ENCODE results near the genes TMF1, MITF and MDFIC2.

GRCh38 chr3:69051750-69052638 is at the start of gene TMF1:
Gene TMF1, minus strand, starts transcription at chr3:69052333.
- RRBS = 5% methylated on average over 17 of the region's 51 CpGs

GRCh38 chr3:69119108-69119733 is 3.2 kb downstream of the LMOD3 start:
- RRBS = no CpG with 5 or more reads among the region's 7 CpGs

DNA sequence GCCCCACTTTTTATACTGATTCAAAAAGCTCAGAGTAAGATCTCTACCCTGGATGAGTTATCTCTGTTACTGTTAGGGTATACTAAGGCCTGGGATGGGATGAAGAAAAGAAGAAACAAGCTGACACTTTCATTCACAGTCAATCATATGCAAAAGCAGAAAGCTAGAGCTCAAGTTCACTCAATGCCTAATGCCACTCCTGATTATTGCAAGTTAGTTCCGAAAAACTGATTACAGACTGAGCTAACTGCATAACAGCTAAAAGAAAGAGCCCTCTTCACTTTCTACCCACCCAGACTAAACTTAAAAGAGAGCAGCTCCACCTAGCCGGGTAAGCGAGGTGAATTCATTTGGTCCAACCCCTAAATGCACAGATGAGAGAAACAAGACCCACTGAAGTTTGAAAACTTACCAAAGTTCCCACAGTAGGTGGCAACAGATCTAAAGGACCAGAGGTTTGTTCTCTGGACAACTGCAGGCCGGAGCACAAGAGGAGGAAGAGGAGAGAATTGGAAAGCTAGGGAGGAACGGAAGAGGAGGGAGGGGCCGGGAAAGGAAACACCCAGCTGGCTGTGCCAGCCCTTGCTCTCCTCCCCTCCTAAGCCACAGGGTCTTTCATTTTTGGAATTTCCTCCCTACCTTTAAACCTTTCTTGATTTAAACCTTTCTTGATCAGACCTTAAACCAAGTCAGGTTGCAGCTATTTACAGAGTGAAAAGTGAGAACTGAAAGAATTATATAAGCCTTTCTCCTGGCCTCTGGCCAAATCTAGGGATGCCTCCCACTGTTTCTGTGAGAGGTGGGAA is 114.5 kb upstream of the LMOD3 start:
- RRBS = no CpG with 5 or more reads among the region's 6 CpGs

- RRBS = no CpG with 5 or more reads among the region's 7 CpGs
Observed at GRCh38 chr3:69289852-69290488, 95.9 kb downstream of the FRMD4B start.

DNA sequence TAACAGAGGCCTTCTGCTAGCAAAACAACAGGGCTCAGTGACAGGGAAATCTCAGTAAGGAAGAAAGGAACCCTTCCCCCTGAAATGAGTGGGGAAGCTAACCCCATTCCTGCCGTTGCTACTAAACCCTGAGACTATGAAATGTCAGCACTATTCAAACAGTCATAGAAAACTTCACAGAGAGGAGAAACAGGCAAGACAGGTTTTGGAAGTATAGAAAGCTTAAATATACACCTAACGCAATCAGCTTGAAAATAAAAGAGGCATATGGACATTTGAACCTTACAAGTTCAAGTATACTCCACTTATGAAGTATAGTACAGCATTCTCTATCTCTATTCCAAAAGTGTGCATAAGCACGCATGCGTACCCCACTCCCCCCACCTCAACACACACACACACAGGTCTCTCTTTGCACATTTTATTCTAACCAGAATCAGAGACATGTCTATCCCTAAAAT is 17.6 kb upstream of the FRMD4B start:
- RRBS = no CpG with 5 or more reads among the region's 4 CpGs

DNA sequence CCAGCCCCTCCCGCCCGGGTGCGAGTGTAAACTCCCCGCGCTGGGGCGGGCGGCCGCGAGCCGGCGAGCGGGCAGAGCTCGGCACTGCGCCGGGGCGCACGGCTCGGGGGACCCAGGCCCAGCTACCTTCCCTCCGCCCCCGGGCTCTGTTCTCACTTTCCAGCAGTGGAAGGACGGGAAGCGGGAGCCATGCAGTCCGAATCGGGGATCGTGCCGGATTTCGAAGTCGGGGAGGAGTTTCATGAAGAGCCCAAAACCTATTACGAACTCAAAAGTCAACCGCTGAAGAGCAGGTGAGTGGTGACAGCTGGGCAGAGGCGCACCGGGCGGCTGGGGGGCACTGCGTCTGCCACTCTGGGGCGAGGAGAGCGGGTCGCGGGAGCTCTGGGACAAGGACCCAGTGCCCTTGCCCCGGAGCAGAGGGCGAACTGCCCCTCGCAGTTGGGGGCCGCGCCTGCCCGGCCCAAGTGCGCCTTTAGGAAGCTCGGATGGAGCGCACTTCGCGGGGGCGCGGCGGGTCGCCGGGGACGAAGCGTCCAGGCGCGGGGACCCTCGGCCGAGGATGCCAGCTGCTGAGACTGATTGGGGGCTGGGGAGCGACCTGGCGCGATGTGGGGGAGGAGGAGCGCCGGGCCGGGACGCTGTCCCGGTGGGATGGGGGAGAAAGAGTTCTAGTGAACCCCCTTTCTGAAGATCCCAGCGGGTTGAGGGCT is at the start of gene MITF:
Gene MITF (plus strand): TSS at position 56 of the 713 bp plus-strand sequence.
- RRBS = 4% methylated on average over 49 of the region's 69 CpGs

- RRBS = no CpG with 5 or more reads among the region's 1 CpG
Observed at GRCh38 chr3:69751151-69751576, 11.9 kb downstream of the MITF start.

DNA sequence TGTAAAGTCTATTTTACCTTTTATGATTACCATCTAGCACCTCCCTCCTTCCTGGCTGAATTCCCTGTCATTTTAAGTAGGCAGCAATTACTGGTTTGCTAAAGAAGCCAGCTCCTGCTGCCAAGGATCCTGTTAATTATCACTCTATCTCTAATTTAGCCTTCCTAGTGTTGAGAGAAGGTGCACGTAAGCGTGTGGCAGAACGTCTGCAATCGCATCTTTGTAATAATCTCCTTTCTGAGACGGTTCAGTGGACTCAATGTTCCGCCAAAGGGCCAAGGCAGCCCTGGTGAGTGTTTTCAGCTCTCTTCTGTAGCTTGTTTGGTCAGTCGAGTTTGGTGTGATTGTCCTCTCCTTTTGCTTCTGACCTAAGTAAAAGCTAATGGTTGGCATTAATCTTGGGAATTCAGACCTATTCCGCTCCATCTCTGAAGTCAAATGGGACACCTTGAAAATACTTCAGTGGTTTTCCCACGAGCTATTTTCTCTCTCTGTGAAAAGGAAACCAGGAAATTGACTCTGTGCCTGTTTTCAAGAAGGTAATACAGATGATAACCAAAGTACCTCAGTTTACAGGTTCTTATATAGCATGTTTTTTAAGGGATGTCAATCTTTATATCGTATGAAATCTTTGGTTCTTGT is 24.3 kb downstream of the MITF start:
- RRBS = no CpG with 5 or more reads among the region's 10 CpGs

DNA sequence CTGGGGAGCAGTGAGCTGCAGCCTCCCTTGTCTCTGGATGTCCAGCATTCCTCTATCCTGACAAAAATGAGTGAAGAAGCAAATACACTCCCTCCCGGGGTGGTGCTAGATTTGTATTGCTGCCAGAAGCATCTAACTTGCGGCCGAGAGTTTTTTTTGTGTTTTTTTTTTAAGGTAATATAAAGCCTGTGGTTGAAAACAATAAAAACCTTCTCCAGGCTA is at the start of gene MDFIC2:
Gene MDFIC2 (minus strand): TSS at position 54 of the 222 bp plus-strand sequence.
- RRBS = no CpG with 5 or more reads among the region's 3 CpGs

DNA sequence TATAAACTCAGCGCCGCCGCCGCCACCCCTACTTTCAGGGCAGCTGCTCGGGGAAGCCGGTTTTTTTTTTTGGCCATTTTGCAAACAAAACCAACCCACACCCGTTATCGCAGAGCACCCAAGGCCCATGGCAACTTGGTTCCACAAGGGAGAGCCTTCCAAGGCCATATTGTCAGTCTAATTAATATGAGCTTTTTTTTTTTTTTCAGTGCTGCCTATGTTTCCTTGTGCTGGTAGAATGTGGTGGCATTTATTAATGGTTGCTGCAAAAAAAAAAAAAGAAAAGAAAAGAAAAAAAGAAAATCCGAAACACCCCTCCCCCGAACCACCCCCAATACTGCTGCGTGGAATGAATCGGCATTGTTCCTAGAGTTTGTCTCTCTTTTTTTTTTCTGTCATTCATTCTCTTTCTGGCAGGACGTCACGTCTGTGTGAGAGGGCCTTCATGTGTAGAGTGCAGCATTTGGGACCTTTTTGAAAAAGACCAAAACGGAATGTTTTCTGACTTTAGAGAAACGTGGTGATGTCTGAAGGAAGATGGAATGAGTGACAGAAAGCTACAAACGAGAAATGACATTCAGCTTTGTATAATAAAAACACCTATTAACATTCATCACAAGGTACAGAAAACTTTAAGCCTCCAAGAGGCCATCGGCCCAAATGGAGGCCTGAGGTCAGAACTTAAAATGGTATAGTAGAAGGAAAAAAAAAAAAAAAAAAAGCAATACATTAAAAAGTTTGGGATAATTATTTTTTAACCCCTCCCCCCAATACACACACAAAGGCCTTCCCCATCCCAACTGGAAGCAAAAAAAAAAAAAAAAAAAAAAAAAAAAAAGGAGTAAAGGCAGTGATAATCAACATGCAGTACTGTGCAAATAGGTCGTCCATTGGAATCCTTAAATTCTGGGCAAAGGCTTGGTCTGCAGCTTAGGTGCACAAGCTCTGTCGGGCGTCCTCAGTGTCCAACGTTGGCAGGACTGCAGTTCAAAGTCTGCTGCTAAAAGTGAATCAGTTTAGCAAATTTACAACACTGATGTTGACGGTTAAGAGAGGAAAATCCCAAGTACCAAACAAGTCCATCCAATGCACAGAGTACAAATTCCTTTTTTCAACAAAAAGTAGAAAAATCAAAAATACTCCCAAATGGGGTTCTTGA is 625.2 kb downstream of the FOXP1 start:
- RRBS = no CpG with 5 or more reads among the region's 23 CpGs

DNA sequence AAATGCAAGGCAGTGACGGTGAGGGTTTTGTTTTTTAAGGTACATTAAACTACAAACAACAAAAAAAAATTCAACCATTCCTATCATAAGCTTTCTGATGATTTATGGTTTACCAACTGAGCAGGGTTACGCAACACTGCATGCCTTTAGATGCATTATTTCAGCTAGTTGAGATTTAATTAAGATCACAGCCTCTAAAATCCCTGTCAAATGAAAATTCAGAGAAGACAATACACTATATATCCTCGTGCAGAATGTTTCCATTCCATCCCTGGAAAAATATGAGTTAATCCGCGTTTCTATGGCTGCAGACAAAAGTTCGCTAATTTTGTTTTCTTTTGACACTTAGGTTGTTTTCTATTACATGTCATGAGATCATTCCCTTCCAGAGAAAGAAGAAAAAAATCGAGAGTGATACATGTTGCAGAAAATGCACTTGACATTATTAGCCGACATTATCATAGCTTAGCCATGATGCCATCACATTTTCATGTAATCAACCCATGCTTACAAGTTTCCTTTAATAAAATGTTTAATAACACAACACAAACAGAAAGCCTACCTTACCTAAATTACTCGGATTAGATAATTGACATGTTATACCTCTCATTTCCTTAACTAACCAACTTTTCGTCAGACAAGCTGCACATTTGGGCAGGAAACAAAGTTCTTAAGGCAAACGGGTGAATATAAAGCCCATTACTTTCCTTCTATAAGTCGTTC is 521.3 kb downstream of the FOXP1 start:
- RRBS = no CpG with 5 or more reads among the region's 12 CpGs

DNA sequence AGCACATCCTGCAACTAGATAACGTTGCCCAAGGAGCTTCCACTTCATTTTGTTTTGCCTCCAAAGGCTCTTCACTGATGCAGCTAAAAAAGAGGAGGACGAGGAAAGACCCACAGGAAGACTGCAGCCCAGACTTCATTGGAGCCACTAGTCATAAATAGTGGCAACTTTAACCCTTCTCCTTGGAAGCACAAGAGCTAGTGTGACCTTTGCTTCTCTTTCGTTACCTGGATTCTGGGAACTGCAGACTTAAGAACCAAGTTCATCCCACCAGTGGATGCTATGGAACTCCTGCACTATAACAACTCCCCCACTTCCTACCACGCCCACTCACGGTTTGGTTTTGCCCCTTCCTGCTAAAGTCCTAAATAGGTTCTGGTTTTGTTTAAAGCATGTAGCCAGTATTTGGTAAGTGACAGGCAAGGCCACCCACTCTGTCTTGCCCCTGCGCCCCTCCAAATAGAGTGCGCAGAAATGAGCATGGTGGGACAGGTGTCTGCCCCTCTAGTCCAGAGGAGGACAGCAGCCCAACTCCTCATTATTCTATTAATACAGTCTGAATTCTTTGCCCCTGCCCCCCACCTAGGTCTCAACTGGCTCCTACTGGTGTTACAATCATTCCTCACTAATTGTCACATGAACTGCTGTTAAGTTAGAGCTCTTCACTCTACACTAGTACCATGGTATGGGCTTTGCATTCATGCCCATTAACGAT is 504.7 kb downstream of the FOXP1 start:
- RRBS = no CpG with 5 or more reads among the region's 8 CpGs

GRCh38 chr3:71102611-71103532 is 480.7 kb downstream of the FOXP1 start:
- RRBS = no CpG with 5 or more reads among the region's 8 CpGs

DNA sequence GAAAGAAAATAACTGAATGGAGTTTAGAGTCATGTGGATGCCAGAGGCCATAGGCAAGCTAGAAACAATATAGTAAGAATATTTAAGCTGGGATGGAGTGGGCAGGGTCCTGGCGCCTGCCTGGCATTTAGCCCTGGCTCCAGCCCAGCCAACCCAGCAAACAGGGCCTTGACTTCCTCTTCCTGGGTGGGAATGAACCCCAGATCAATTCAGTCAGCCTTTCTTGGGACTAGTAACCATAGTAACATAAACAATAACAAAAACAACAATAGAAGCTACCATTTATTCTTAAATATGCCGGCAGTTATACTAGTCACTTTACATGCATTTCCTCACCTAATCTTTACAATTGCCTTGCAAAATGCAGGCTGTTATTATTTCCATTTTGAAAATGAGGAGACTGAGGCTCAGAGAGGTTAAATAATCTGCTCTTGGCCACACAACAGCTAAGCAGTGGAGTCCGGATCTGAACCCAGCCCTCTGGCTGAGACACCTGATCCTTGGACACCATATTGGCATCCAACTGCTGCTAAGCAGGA is 334.4 kb downstream of the FOXP1 start:
- RRBS = no CpG with 5 or more reads among the region's 3 CpGs

- RRBS = no CpG with 5 or more reads among the region's 11 CpGs
Observed at GRCh38 chr3:71421930-71422479, 161.5 kb downstream of the FOXP1 start.

DNA sequence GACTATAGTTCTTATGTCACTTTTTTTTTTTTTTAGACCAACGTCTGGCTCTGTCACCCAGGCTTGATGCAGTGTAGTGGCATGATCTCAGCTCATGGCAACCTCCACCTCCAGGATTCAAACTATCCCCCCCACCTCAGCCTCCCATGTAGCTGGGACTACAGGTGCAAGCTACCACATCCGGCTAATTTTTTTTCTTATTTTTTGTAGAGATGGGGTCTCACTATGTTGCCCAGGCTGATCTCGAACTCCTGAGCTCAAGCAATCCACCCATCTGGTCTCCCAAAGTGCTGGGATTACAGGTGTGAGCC is 100.8 kb downstream of the FOXP1 start:
- RRBS = no CpG with 5 or more reads among the region's 3 CpGs

DNA sequence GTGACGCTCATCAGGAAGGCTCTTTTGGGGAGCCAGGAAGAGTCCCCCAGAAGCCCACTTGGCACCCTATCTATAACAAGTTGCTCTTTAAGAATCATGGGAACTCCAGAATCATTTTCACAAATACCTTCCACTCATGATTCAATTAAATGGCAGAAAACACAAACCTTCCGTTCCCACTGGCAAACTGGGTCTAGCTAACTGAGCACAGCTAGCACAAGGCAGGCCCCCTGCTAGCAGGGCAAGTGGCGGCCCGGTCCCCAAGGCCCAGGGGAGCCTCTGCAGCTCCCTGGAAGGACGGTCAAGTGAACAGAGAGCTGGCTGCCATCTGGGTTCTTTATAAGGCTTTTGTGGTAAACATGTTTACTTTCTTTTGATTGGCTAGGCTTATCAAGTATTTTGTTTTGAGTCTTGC is 81.5 kb downstream of the FOXP1 start:
- RRBS = no CpG with 5 or more reads among the region's 5 CpGs

DNA sequence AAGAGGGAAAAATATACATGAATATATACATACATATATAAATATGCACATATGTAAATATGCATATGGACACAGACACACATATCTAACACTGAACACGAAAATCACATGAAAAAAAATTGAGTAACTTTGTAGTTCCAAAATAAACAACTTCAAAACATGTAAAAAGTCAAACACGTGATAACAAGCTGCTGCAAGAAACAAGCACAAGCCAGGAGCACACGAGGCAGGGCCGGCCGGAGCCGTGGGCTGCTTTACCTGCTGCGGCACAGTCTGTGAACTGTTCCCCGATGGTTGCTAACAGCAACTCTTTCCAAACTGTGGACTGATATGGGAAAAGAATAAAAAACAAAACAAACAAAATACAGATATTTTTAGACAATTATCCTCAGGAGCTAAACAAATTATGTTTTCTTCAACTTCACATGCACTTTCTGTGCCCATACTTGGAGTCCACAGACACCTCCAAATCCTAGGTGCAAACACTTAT is 31.5 kb downstream of the EIF4E3 start:
- RRBS = no CpG with 5 or more reads among the region's 8 CpGs

- RRBS = no CpG with 5 or more reads among the region's 10 CpGs
Observed at GRCh38 chr3:72082058-72082924, 297.3 kb upstream of the PROK2 start.

All from OVCAR3 (cell line).